ENCODE data around the genes RUSC2, FAM166B, SIT1 and OR2S2.

DNA sequence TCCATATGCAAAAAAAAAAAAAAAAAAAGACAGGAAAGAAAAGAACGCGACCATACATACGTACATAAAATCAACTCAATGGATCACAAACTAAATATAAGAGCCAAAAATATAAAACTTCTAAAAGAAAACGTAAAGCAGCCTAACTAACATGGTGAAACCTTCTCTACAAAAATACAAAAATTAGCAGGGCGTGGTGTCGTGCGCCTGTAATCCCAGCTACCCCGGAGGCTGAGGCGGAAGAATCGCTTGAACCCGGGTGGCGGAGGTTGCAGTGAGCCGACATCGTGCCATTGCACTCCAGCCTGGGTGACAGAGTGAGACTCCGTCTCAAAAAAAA is 537 bp upstream of the FANCG start:
- PRO-cap: no peak
- RAMPAGE, long total RNA, 5 experiments: no peak in any of the 5 experiments
- RRBS: no CpG with 5 or more reads among the region's 15 CpGs

GRCh38 chr9:35489326-35490427 is at the start of gene RUSC2:
RUSC2 (plus strand) TSS chr9:35490111.
- PRO-cap: unidirectional peak, plus-strand start at chr9:35489626; bidirectional peak, plus-strand start at chr9:35489676, minus-strand start at chr9:35489646; bidirectional peak, plus-strand start at chr9:35490111, minus-strand start at chr9:35489924
- RAMPAGE, long total RNA, 5 experiments: start-site peak on the plus strand in 3 of 5 experiments, at chr9:35489737-35490139 at its widest, 5 to 50 reads per replicate
- RRBS: 1% methylated on average over 24 of the region's 87 CpGs

- PRO-cap: no peak
- RAMPAGE, long total RNA, 5 experiments: no peak in any of the 5 experiments
- RRBS: no CpG with 5 or more reads among the region's 3 CpGs
Observed at GRCh38 chr9:35491128-35491322, 1.1 kb downstream of the RUSC2 start.

GRCh38 chr9:35519793-35520733 is 30.2 kb downstream of the RUSC2 start:
- PRO-cap: no peak
- RAMPAGE, long total RNA, 5 experiments: start-site peak on the plus strand in 1 of 5 experiments, at chr9:35519748-35520521 at its widest, 10 reads per replicate
- RRBS: no CpG with 5 or more reads among the region's 2 CpGs

DNA sequence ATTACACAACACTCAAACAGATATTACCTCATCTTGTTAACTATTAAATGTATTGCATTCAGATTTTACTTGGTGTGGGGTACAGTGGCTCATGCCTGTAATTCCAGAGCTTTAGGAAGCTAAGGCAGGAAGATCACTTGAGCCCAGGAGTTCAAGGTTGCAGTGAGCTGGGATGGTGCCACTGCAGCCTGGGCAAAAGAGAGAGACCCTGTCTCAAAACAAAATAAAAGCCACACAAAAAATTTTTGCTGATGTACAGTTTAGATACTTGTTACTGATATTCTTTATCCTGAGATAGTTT is 36.6 kb downstream of the RUSC2 start:
- PRO-cap: no peak
- RAMPAGE, long total RNA, 5 experiments: no peak in any of the 5 experiments

DNA sequence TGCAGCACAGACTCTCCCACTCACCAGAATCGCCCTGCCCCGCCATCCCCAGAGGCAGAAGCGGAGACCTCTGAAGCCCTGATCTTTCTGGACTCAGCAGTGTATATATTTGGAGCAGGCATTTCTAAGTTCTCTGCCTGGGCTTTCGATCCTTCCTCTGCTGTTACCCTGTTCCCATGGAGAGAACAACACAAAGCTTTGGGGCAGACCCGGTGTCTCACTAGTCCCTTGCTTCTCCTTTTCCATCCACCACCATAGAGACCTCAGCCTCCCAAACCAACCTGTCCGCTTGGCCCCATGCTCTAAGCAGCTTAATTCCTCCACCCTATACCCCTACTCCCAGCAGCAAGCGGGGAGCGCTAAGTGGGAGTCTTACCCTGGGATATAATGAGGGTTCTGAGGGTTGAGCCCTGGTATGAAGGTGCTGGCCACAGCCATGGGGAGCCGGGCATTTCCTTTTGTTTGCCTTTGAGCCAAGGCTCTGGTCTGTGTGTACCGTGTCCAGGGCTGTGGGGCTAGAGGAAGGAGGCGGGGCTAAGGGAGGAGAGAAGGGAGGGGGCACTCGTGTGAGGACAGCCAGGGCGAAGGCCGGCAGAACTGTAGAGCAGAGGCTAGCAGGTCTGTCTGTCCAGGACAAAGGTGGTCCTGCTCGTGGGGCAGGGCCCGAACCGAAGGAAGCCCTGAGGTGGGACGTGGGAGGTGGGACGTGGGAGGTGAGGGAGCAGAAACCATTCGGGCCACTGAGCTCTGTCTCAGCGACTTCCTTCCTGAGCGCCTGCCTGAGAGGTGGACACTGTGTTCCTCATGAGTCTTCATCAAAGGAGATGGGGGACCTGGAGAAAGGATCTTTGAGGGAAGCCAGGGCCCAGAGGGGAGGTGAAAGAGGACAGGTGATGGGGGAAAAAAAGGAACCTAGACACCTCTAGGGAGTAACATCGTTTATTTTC is at the start of gene FAM166B:
TSS of gene FAM166B (minus strand) at position 488 of the 947 bp plus-strand sequence.
- PRO-cap: unidirectional peak, plus-strand start at position 758 of the sequence
- RAMPAGE, long total RNA, 5 experiments: start-site peak on the minus strand in 1 of 5 experiments, centred at position 505 of the sequence, 5 to 8 reads per replicate
- RRBS: no CpG with 5 or more reads among the region's 23 CpGs

DNA sequence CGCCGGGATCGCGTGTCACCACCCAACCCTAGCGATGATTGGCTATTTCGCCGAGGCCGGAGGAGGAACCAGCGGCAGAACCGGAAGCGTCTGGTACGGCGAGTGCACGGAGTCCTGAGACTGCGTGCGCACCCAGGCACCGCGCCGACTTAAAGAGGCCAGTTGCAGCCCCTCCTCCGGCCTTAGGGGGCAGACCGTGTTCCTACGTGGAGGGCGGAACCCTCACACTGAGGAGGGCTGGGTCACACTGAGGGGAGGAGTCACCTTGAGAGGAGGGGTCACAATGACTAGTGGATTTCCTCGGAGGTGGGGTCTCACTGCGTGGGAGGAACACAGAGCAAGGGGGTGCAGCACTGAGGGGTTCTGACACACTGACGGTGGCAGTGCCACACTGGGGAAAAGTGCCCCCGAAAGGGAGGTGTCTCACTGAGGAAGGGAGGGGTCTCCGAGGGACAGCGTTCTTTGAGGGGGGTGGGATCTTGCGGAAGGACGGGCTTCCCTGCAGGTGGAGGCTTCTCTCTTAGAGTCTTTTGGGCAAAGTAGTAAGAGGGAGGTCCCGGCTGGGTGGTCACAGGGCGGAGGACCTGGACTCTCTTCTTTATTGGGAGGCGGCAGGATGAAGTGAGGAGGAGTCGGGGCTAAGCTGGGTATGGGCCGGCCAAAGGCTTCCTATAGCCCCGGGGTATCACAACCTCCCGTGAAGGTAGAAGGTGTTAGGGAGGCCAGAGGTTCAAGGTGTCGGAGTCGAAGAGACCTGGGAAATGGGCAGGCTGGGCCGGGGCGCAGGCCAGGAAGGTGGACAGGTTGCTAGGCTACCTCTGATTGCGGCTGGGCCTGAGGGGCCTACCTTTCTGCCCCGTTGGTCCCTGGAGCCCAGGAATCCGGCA is 715 bp upstream of the TESK1 start:
- PRO-cap: bidirectional peak, plus-strand start at position 96 of the sequence, minus-strand start outside the sequence; bidirectional peak, plus-strand start at position 317 of the sequence, minus-strand start at position 151 of the sequence
- RAMPAGE, long total RNA, 5 experiments: no peak in any of the 5 experiments
- RRBS: 2% methylated on average over 25 of the region's 45 CpGs

GRCh38 chr9:35607731-35608680 is 2.9 kb downstream of the TESK1 start:
- PRO-cap: no peak
- RAMPAGE, long total RNA, 5 experiments: start-site peak on the plus strand in 3 of 5 experiments, at chr9:35607919-35608431 at its widest, 6 to 13 reads per replicate
- RRBS: no CpG with 5 or more reads among the region's 14 CpGs

DNA sequence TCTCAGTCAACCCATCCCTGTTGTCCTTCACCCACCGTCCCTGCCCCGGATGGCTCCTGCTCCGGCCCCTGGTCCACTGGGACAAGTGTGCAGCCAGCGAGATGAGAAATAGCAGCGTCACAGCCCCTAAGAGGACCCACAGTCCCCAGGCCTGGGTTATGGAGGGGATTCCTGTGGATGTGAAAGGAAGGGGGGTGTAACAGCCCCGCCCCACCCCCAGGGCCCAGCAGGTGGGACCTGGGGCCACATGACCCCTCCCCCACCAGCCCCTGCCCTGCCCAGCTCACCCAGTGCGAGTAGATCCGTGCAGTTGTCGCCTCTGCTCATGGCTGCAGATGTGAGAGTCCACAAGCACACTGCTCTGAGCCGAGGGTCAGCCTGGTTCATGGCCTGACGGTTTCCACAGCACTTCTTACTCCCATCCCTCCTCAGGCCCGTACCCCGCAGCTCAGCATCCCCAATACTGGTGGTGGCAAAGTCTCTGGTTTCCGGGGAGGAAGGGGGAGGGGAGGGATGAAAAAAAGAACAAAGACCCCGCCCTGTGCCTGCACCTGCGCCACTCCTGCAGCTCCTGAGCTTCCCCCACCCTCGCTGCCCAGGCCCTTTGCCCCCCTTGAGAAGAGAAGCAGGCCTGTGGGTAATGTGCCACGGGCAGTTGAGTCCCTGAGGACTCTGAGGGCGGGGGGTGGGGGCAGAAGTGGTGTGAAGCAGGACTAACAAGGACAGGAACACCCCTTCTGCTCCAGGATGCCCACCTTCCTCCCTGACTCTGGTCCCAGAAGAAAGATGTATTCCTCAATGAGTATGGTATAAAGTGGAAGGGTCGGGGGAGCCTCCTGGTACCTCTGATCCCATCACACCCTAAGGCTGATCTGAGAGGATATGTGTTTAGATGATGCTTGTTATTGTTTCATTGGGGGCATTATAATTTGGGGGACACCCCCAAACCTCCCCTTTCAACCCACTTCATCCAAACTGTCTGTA is at the start of gene SIT1:
TSS of gene SIT1 (minus strand) at position 465 of the 984 bp plus-strand sequence.
- PRO-cap: no peak
- RAMPAGE, long total RNA, 5 experiments: start-site peak on the minus strand in 1 of 5 experiments, centred at position 461 of the sequence, 5 reads per replicate
- RRBS: no CpG with 5 or more reads among the region's 20 CpGs

- PRO-cap: bidirectional peak, plus-strand start at chr9:35691257, minus-strand start at chr9:35691065; unidirectional peak, minus-strand start at chr9:35691527
- RAMPAGE, long total RNA, 5 experiments: no peak in any of the 5 experiments
- RRBS: 2% methylated on average over 18 of the region's 35 CpGs
Observed at GRCh38 chr9:35691006-35691661, 1.4 kb upstream of the TPM2 start.

DNA sequence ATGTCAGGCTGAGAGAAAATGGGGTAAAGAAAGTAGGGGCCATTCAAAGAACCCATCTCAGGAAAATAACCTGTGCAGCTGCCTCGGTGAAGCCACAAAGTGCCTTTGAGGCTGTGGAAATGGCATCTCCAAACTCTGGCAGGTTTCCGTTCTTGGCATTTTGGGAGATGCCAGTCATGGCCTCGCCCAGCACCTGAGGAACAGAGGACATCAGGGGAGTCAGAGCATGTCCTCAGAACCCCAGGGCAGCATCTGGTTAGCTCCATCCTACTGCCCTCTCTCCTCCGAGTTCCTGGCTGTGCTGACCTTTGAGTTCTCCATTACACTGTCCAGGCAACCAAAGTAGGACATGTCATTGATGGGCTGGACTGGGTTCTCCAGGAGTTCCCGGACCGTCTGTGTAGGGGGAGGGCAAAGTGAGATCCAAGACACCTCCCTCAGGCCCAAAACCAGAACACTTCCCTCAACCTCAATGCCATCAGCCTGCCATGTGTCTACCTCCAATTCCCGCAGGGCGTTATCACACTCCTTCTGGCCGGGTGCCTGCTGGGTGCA is 20.8 kb upstream of the TPM2 start:
- PRO-cap: unidirectional peak, minus-strand start at position 255 of the sequence
- RAMPAGE, long total RNA, 5 experiments: no peak in any of the 5 experiments
- RRBS: no CpG with 5 or more reads among the region's 9 CpGs

- PRO-cap: no peak
- RAMPAGE, long total RNA, 5 experiments: no peak in any of the 5 experiments
- RRBS: no CpG with 5 or more reads among the region's 18 CpGs
Observed at GRCh38 chr9:35915642-35916499, 6.6 kb downstream of the SPAAR start.

DNA sequence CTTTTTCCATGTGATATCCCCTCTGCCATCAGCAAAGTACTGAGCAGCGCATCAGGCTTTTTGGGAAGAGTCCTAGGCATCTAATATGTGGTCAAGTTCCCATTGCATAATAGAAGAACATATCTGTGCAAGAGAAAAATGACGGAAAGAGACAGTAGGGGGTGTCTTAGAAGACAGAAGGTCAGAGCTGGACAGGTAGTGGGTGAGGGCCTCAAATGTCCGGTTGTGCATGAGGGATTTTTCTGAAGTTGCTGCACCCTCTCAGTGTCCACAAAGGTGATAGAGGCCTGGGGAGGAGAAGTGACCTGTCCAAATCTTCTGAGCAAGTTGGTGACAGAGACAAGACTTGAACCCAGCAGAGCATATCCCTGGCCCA is at the start of gene OR2S2:
TSS of gene OR2S2 (minus strand) at position 66 of the 376 bp plus-strand sequence.
- PRO-cap: no peak
- RAMPAGE, long total RNA, 5 experiments: no peak in any of the 5 experiments
- RRBS: no CpG with 5 or more reads among the region's 3 CpGs

DNA sequence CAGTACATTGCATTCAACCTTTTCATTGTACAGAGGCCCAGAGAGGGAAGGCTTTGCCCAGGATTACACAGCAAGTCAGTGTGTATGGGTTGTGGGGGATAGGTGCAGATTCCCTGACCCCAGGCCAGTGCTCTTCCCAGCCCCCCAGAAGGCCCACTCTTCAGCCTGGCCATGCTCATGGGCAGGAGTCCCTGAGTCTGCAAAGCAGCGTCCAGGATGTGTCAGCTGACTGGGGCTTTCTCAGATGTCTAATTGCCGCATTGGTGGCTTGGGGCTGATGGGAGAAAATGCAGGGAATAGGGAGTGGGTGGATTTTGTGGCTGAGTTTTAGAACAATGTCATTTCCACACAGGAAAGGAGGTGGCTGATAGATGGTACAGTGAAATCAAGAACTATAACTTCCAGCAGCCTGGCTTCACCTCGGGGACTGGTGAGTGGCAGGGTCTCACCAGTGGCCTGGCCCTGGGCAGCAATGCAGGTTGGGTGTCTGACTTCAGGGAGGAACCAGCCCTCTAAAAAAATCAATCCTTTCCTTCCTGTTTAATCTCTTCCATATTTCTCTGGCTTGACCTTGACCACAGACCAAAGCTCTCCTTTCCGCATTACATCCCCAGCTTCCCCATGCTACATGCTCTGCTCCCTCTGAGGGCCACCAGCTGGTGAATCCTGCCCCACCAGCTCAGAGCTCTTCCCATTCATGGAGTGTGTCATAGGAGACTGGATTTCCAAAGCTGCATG is 14.2 kb downstream of the GLIPR2 start:
- PRO-cap: no peak
- RAMPAGE, long total RNA, 5 experiments: start-site peak on the plus strand in 1 of 5 experiments, centred at position 400 of the sequence, 10 reads per replicate
- RRBS: no CpG with 5 or more reads among the region's 4 CpGs

DNA sequence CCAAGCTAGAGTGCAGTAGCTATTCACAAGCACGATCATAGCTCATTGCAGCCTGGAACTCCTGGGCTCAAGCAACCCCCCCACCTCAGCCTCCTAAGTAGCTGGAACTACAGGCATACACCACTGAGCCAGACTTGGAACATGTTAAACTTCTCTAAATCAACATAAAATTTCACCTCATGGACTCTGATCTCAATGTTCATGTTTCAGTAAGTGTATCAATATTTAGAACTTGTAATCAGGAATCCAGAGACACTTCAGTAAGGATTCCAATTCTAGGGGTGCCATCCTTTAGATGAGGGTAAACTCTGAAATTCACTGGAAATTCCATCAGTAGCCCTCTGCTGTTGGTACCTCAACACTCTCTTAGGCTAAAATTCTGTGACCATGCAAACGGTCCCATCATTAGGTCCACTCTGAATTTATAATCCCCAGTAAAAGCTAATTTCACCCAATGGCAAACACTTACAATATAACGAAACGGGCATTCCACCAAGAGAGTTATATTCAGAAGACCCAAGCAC is 6.7 kb downstream of the GNE start:
- PRO-cap: no peak
- RAMPAGE, long total RNA, 5 experiments: no peak in any of the 5 experiments
- RRBS: no CpG with 5 or more reads among the region's 4 CpGs

DNA sequence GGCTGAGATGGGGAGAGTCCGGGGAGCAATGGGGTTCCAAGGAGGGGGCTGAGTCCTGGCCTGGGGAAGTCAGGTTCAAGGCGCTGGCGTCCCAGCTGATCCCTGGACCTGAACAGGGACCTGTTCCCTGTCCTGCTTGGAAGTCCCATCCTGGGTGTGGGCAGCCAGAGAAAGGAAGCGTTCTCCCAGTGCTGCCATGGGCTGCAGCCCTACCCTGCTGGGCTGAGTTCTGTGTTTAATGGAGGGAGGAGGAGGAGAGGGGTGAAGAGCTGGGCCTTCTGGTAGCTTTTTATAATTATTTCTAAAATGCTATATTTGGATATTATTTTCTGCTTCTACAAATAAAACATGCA is 61.0 kb upstream of the GNE start:
- PRO-cap: no peak
- RAMPAGE, long total RNA, 5 experiments: no peak in any of the 5 experiments
- RRBS: no CpG with 5 or more reads among the region's 4 CpGs

GRCh38 chr9:36949261-36949956 is 84.7 kb downstream of the PAX5 start:
- PRO-cap: no peak
- RAMPAGE, long total RNA, 5 experiments: no peak in any of the 5 experiments
- RRBS: no CpG with 5 or more reads among the region's 15 CpGs

- PRO-cap: no peak
- RAMPAGE, long total RNA, 5 experiments: no peak in any of the 5 experiments
- RRBS: no CpG with 5 or more reads among the region's 5 CpGs
Observed at GRCh38 chr9:36996670-36997259, 37.3 kb downstream of the PAX5 start.

GRCh38 chr9:37032588-37033407 is 1.3 kb downstream of the PAX5 start:
- PRO-cap: no peak
- RAMPAGE, long total RNA, 5 experiments: no peak in any of the 5 experiments
- RRBS: no CpG with 5 or more reads among the region's 9 CpGs

GRCh38 chr9:37042570-37042769 is 8.4 kb upstream of the PAX5 start:
- PRO-cap: unidirectional peak, minus-strand start at chr9:37042677
- RAMPAGE, long total RNA, 5 experiments: no peak in any of the 5 experiments
- RRBS: no CpG with 5 or more reads among the region's 3 CpGs

Measured in stomach (tissue), 7 donors.